Measurements from ENCODE around the genes OSR1 and SDC1.

- RRBS, result no CpG with 5 or more reads among the region's 20 CpGs
These were observed 11.1 kb downstream of the OSR1 start for GRCh38 chr2:19347251-19347884.

GRCh38 chr2:19347885-19348884 lies 10.2 kb downstream of the OSR1 start:
- RRBS, result 4% methylated on average over 8 of the region's 68 CpGs

GRCh38 chr2:19358283-19359252 lies at the start of gene OSR1:
Gene OSR1 (minus strand): TSS chr2:19358623.
- RRBS, result 6% methylated on average over 17 of the region's 63 CpGs

DNA sequence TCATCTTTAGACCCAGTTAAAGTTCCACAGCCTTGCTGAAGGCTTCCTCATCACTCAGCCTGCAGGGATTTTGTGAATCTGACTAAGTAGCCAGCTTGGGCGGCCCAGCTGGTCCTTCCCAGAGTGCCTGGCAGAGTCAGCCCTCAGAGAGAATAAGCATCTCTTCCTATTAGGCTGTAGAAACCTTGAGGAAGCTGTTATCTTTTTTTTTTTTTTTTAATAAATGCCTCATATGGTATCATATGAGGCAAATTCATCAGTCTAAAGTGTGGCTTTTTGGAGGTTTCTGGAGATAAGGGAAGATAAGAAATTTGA lies 263.5 kb downstream of the TTC32 start:
- RRBS, result no CpG with 5 or more reads among the region's 1 CpG

- RRBS, result no CpG with 5 or more reads among the region's 3 CpGs
These were observed 190.2 kb downstream of the TTC32 start for GRCh38 chr2:19711406-19712178.

- RRBS, result no CpG with 5 or more reads among the region's 6 CpGs
These were observed 1.4 kb downstream of the TTC32 start for GRCh38 chr2:19900406-19900791.

- RRBS, result 4% methylated on average over 12 of the region's 71 CpGs
These were observed 673 bp downstream of the TTC32 start for GRCh38 chr2:19900792-19901828.

- RRBS, result no CpG with 5 or more reads among the region's 4 CpGs
These were observed 17.9 kb downstream of the LAPTM4A start for GRCh38 chr2:20033490-20033945.

- RRBS, result no CpG with 5 or more reads among the region's 3 CpGs
These were observed 12.8 kb downstream of the LAPTM4A start for GRCh38 chr2:20038564-20039017.

DNA sequence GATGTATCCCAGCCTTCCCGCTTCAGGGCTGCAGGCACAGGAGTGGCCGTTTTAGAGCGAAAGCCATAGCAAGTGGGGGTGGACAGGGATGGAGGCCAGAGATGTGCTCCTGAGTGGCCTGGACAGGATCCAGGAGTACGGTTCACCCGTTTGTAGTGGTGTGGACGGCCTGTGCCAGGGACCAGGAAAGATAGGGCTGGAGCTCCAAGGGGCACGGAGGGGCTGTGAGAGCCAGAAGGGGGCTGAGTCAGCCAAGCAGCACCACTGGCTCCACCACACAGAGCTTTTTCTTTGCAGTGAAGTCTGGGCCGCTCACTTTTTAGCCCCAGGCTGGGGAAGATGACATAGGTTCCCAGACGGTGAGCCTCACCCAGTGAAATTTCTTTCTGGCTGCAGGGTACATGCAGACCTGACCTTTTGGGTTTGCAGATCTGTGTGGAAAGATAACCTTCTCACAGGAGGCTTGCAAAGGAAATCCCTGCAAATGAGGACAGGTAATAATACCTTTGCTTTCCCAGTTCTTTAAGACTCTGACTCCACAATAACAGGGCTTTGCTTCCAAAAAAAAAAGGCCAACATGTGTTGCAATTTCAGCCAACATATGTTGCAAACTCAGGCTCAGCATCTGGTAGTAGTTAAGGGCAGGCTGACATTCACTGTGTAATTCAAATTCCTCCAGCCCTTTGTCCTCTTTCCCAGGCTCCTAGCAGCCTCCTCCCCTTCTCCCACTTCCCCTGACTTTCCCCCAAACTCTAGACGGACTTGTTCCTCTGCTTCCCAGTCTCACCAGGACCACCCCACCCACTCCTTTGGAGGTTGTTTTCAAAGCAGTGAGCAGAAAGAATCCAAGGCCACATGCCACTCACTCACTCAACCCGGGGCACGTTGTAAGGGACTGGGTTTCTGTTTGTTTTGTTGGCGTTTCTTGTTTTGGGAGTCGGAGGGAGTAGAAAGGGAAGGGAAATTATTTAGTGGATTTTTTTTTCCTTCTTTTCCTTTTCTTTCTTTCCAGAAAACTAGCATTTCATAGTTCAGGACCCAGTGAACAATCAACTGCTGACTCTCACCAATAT lies 20.3 kb upstream of the LAPTM4A start:
- RRBS, result no CpG with 5 or more reads among the region's 14 CpGs

GRCh38 chr2:20136155-20136642 lies 84.8 kb upstream of the LAPTM4A start:
- RRBS, result no CpG with 5 or more reads among the region's 15 CpGs

- RRBS, result no CpG with 5 or more reads among the region's 6 CpGs
These were observed 73.8 kb downstream of the SDC1 start for GRCh38 chr2:20151037-20151657.

DNA sequence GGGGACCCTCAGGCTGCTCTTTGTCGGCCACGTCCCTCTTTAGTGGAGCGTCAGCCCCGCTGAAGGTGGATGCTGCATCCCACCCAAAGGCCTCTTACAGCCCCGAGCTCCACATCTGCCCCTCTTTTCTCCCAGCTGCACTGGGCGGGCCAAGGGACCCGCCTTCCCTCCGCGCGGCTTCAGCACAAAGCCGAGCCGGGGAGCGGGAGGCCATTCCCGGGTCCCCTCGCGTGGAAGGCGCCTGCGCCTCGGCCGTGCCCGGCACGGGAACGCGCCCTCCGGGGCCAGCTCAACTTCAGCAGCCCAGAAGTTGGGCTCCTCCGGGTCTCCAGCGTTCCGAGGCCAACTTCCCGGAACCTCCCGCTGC lies 1.1 kb downstream of the SDC1 start:
- RRBS, result 3% methylated on average over 9 of the region's 30 CpGs

- RRBS, result 4% methylated on average over 33 of the region's 78 CpGs
These were observed at the start of gene SDC1 for GRCh38 chr2:20224957-20225811. Gene SDC1 (minus strand): TSS chr2:20225130.

- RRBS, result no CpG with 5 or more reads among the region's 8 CpGs
These were observed 61.5 kb downstream of the PUM2 start for GRCh38 chr2:20288840-20289793.

GRCh38 chr2:20329043-20329893 lies 21.4 kb downstream of the PUM2 start:
- RRBS, result no CpG with 5 or more reads among the region's 10 CpGs

- RRBS, result no CpG with 5 or more reads among the region's 5 CpGs
These were observed 19.6 kb upstream of the PUM2 start for GRCh38 chr2:20370209-20370708.

GRCh38 chr2:20418839-20419801 lies 27.8 kb upstream of the RHOB start:
- RRBS, result no CpG with 5 or more reads among the region's 14 CpGs

DNA sequence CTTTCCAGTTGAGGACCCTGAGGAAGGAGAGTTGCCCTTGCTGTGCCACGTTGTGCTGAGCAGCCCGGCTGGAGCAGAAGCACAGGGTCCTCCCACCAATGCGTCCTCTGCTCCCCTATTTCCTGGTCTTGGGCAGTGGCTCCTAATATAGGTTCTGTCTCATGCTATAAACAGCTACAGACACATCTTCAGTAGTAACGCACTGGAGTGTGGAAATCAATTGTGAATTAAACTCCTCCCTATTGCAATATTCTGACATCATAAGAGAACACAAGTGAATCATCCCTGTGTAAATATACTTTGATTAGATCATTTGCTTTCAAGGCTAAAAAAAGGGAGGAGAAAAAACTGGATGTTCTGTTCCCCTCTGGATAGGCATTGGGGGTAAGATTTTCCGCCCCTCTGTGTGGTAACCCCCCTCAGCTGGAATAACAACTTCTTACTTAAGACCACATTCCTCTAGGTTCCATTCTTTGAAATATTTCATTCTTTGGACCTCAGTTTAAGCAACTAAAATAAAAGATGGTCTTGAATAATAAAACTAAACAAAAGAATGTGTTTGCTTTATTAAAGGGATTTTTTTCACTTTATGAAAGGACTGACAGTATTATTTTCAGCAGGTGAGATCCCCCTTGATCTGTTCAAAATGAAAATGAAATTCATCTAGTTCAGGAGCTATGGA lies 8.3 kb upstream of the RHOB start:
- RRBS, result no CpG with 5 or more reads among the region's 5 CpGs

DNA sequence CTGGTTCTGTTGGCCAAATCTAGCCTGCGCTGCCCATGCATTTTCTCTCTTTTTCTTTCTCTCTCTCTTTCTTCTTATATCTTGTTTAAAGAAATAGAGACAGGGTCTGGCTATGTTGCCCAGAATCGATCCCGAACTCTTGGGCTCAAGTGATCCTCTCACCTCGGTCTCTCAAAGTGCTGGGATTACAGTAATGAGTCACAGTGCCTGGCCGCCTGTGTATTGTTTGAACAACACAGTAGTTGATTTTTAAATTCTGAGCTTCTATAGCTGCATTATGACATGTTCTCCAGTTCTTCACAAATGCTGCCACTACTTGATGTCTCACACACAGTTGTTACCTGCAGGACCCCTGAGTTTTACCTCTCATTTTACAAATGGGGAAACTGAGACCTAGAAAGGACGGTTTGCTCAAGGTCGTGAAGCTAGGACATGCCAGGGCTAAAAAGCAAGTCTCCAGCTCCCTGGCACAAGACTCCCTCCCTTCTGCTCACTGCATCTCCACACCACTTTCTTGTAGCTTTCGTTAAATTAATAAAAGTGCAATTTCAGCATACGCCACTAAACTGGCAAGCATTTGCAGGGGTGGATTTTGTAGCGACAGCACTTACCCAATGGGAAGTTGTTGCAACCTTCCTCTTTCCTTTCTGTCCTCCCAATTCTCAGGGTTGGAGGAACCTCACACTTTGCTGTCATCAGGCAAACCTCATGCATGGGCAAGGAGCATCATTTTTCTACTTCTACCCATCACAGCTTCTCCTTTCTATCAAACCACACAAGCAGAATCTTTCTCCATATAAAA lies 7.6 kb upstream of the RHOB start:
- RRBS, result no CpG with 5 or more reads among the region's 10 CpGs

All from HL-60 (cell line).